HT1080 (cell line): ENCODE data around the gene ANXA7.

DNA sequence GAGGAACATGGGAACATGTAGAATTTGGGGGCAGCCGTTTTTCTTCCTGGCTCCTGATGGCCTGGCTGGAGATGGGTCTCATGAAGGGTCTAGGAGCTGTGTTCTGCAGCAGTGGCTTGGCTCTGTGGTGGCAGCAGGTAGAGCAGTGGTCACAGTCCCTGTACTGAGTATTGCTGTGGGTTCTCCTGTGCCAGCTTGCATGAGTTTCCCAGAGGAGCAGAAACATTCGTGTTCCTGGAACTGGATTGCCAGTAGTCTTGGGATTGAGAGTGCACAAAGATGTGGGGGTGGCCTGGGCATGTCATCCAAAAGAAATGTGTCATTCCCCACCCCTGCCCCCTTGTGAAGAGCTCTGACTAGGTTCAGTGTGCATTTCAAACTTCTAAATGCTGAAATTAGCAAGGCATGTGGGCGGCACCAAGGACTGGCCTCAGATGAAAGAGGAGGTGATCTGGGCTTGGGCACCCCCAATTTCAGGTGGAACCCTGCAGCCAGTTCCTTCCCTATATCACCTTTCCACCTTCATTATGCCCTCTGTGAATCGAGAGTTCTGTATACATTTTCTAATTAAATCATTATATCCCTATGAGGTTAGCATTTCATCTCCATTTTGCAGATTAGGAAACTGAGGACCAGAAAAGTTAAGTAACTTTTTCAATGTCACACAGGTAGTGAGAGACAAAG lies 2.1 kb downstream of the CHST3 start:
RAMPAGE:
- cytosol, long total RNA: no peak
- long total RNA: no peak
- nucleus, long total RNA: no peak

RAMPAGE:
- cytosol, long total RNA: no peak
- long total RNA: no peak
- nucleus, long total RNA: no peak
These were observed 9.3 kb downstream of the CHST3 start for GRCh38 chr10:71973336-71974043.

DNA sequence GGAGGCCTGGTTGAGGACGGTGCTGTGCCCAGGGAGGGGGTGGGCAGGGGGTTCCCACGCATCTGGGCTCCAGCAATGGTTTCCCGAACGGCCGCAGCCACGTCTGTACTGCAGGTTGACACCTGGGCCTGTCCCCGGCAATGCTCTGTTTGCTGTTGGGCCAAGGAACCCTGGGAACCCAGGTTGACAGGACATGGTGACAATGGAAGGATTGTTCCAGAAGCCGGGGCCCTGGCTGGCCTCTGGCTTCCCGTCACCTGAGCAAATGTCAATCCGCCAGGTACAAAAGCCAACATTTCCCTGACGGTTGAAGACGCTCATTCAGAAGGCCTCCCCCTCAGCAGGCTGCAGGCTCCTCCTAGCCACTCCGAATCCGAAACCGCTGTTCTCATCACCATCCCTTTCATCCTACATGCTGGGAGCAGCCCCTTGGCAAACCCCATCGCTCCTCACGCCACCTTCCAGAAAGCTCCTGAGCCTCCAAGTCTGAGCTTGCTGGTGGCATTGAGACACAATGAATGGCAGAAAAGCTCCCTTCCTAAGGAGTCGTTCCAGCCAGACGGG lies 31.3 kb downstream of the SPOCK2 start:
RAMPAGE:
- cytosol, long total RNA: no peak
- long total RNA: no peak
- nucleus, long total RNA: no peak

DNA sequence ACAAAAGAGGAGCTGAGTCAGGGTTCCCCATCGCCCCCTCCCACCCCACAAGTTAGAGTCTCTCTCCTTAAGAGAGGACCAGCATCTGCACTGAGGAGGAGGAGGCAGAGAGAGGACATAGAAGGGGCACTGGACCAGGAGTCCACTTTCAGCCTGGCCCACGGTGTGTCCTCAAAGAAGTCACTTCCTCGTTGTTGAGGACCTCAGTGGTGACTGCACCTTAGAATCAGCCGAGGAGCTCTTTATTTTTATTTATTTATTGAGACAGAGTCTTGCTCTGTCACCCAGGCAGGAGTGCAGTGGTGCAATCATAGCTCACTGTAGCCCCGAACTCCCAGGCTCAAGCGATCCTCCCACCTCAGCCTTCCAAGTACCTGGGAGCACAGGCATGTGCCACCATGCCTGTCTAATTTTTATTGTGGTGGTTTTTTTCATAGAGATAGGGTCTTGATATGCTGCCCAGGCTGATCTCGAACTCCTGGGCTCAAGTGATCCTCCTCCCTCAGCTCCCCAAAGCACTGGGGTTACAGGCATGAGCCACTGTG lies 11.4 kb downstream of the SPOCK2 start:
RAMPAGE:
- cytosol, long total RNA: no peak
- long total RNA: no peak
- nucleus, long total RNA: no peak

DNA sequence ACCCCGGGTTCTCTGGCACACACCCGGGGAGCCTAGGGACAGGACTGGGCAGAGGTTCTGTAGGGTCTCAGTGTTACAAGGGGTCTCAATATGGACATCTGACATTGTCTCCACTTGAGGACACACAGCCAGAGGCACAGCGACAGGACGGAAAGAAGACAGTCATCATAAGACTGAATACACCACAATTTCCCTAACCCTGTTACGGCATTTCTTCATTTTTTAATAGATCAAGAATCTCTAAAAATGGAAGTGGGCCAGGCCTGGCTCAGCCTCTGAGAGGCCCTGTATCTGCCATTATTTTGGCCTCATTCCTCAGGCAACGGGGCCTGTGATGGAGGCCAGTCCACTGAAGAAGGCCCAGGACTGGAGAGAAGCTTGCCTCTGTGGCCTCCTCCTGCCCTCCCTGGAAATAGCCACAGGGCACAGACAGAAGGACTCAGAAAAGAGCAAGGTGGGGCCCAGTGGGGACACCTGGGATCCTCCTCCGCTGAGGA lies 8.3 kb downstream of the SPOCK2 start:
RAMPAGE:
- cytosol, long total RNA: no peak
- long total RNA: no peak
- nucleus, long total RNA: no peak

RAMPAGE:
- cytosol, long total RNA: no peak
- long total RNA: no peak
- nucleus, long total RNA: no peak
These were observed 57.0 kb upstream of the SPOCK2 start for GRCh38 chr10:72145217-72145972.

DNA sequence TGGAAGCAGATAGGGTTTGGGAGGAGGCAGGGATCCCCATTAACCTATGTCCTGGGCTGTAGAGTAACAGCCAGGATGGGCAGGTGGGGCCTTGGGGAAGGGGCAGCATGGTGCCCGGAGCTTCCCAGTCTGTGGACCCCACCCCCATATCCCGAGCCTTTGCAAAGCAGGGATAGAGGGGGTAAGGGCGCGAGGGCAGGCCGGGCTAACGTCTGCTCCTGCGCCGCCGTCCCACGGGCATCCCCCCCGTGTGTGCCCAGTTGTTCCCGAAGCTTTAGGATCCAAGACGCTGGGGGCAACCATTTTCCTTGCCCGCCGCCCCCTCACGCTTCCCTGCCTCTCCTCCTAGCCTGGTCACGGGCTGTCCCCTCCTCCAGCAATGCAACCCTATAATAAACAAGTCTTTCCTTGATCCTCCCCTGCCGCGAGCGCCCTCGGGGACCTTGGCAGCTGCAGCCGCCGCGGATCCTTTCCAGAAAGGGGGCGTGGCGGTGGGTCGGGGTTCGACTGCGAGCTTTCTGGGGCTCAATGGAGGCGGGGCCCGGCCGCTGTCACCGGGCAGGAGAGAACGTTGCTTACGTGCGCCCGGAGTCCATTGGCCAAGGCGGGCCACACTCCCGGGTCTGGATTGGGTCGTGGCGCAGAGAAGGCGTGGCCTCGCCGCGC lies 369 bp upstream of the DDIT4 start:
RAMPAGE:
- cytosol, long total RNA: start-site peak on the minus strand centred at position 481 of the sequence, 25 bp wide, 5 and 10 reads in 2 replicates
- long total RNA: no peak
- nucleus, long total RNA: no peak

DNA sequence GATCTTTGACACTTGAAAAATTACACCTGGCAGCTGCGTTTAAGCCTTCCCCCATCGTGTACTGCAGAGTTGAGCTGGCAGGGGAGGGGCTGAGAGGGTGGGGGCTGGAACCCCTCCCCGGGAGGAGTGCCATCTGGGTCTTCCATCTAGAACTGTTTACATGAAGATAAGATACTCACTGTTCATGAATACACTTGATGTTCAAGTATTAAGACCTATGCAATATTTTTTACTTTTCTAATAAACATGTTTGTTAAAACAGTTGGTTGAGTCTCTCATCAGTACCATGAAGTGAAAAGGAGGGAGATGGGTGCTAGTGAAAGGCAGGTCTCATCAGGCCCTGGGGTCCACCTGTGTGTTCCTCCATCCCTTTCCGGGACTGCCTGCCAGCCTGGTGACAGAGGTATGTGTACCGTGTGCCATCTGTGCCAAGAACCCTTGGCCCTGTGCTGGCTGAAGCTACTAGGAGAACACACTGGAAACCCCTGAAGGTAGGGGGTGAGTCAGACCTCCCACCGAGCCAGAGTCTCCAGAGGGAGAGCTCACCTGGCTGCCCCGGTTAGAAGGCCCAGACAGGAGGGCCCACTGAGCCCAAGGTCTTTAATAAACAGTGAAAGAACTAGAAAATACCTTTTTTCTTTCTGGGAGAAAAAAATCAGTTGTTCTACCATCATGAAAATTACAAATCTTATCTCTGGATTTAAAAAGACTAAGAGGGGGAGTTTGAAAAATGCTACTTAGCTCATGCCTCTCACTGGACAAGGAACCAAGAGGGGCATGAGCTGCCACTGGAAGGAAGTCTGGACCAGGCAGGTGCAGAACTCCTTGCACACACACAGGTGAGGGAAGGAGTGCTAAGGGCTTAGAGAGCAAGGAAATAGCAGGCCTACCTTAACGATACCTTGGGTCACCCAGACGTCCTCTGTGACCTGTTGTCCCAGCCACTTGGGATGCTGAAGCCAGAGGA lies 2.3 kb downstream of the DDIT4 start:
RAMPAGE:
- cytosol, long total RNA: no peak
- long total RNA: no peak
- nucleus, long total RNA: no peak

GRCh38 chr10:72278376-72279135 lies 4.8 kb downstream of the DDIT4 start:
RAMPAGE:
- cytosol, long total RNA: no peak
- long total RNA: no peak
- nucleus, long total RNA: no peak

DNA sequence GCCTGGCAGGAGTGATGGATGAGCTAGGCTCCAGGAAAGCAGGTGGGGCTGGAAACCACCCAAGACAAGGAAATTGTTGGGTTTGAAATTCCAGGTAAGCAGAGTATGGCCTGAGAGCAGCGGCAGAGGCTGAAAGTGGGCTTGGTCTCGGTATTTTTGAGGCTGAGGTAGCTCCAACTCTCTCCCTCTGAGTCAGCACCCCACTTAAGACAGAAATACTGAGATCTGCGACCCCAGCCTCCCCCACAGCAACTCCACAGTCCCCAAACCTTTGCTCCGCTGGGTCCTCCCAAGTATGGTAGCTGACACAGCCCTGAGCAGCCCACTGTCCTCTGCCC lies 18.6 kb downstream of the DDIT4 start:
RAMPAGE:
- cytosol, long total RNA: no peak
- long total RNA: no peak
- nucleus, long total RNA: no peak

DNA sequence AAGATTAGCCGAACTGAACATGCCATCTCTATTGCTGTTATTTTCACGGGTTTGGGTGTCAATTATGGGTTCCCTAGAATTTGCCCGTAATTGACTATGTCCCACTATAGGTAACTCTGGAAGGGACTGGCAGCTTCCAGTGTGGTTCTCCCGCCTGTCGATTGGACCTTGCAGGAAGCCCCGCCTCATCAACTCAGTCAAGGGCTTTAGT lies 183 bp upstream of the MCU start:
RAMPAGE:
- cytosol, long total RNA: no peak
- long total RNA: no peak
- nucleus, long total RNA: no peak

GRCh38 chr10:72735937-72736819 lies 44.2 kb downstream of the MCU start:
RAMPAGE:
- cytosol, long total RNA: no peak
- long total RNA: no peak
- nucleus, long total RNA: no peak

GRCh38 chr10:72953735-72954080 lies 898 bp downstream of the PLA2G12B start:
RAMPAGE:
- cytosol, long total RNA: no peak
- long total RNA: no peak
- nucleus, long total RNA: no peak

DNA sequence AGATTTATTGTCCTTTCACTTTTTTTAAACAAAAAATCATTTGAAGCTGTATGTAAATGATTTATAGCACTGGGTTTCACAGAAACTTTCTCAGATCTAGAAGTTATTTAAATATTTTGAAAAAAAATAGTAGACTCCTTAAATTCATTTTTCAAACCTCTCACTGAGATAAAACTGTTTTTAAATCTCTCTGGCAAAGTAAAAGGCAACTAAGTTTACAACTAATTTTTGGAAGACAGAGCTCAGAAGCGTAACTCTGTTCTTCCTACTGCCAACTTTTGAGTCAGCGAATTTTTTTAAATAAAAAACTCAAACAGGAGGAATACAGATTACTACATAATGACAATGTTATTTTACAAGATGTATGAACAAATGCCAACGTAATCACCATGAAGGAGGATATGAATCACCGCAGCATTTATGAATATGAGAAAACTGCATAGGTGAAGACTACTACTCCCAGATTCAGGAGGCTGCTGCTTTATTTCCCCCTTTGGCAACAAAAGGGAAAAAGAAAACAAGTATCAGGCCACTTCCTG lies 52.4 kb downstream of the P4HA1 start:
RAMPAGE:
- cytosol, long total RNA: no peak
- long total RNA: no peak
- nucleus, long total RNA: no peak

GRCh38 chr10:73295640-73296368 lies 43.4 kb upstream of the MRPS16 start:
RAMPAGE:
- cytosol, long total RNA: no peak
- long total RNA: no peak
- nucleus, long total RNA: no peak

DNA sequence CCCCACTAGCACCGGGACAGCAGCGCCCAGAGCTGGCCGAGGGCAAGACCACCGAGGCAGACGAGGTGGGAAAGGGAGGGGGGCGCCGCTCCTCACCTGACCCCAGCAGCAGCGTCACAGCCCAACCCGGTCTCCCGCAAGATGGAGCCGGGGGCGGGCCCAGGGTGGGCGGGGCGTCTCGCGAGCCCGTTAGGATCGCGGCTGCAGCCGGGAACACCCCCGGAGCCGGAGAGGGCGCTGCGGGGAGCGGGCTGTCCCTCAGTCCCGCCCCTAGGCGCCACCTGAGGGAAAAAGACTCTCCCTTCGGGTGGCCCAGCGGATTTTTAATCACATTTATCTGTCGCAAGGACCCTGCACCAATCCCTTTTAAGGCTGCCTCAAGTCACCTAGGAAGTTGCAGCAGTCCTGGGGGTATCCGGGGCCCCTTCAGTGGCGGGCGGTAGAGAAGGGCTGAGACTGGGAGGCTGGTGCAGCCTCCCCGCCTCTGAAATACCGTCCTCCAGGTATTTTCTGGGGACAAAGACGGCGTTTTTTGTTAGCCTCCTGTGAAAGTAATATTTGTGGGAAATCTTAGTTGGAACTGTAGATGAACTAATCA lies at the start of gene ANXA7:
TSS of gene ANXA7 (minus strand) at position 143 of the 598 bp plus-strand sequence.
RAMPAGE:
- cytosol, long total RNA: start-site peak on the minus strand centred at position 137 of the sequence, 49 bp wide, 554 and 744 reads in 2 replicates
- long total RNA: start-site peak on the minus strand centred at position 135 of the sequence, 44 bp wide, 827 reads
- nucleus, long total RNA: no peak

DNA sequence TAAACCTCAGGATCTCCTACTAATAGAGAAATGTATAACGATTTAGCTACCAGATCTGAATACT lies 239 bp upstream of the PPP3CB start:
RAMPAGE:
- cytosol, long total RNA: no peak
- long total RNA: no peak
- nucleus, long total RNA: no peak

DNA sequence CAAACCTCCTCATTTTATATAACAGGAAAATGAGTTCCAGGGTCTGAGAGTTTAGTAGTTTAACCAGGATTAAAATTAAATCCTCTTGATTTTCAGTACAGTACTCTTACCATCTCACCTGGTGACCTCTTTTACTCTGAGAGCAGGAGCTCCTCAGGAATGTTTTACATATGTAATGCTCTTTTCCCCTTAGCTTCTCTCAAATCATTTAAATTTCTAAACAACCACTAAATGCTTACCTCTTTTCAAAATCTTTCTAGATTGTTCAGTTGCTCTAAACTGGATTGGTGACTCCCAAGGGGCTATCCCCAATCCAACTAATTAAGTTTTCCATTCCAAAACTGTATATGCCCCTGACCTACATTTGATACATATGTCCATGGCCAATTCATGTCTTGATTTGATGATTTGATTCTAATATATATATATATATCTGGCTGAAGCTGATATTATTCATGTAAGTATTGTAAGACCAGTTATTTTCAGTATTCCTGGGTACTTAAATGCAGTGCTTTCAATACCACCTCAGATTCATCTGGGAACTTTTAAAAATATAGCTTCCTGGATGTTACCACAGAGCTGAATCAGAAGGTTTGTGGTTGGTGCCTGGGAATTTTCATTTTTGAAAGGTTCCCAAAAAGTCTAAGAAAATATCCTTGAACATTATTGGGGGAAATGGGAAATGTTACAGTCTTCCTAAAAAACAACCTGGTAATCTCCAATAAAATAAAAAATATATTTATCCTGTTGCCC lies 10.5 kb upstream of the PPP3CB start:
RAMPAGE:
- cytosol, long total RNA: no peak
- long total RNA: no peak
- nucleus, long total RNA: no peak

GRCh38 chr10:73552827-73553128 lies 38.4 kb downstream of the USP54 start:
RAMPAGE:
- cytosol, long total RNA: no peak
- long total RNA: no peak
- nucleus, long total RNA: no peak

RAMPAGE:
- cytosol, long total RNA: no peak
- long total RNA: no peak
- nucleus, long total RNA: no peak
These were observed 2.9 kb upstream of the MYOZ1 start for GRCh38 chr10:73644011-73644655.